ENCODE measurements around a stretch of chr22.

DNA sequence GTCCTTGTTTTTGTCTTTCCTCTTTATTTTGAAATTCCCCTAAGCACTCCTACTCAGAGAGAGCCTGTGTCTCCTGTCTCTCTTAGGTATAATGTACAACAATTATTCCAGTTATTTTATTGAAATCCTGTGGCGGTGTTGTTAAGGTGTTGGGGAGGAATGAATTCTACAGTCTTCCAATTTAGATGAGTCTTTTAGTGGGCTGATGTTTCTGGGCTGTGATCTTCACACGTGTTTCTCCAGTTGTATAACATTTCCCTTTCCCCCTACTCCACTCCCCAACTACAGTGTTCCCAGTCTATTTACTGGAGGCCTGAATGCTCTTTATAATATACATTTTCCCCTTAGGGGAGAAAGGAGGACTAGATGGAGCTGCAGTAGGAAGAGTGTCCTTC is 485.5 kb upstream of the ISX start:
- RRBS: no CpG with 5 or more reads among the region's 2 CpGs

DNA sequence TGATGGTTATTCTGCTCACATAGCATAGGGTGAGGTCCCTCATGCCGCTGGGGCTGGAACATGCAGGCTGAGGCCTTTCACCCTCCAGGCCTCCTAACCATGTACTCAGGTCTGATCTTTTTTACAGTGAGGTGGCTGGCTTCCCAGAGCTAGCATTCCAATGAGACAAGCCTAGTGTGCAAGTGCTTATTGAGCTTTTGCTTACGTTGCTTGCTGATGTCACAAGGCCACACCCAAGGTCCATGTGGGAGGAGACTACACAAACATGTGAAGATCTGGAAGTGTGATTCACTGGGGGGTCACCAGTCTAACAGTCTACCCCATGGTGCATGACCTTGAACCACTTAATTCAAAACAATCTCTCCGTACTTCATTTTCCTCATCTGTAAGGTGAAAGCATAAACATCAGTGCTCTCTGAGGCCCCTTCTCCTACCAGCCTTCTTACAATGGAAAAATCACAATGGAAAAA is 34.0 kb downstream of the ISX start:
- RRBS: no CpG with 5 or more reads among the region's 3 CpGs

- RRBS: no CpG with 5 or more reads among the region's 8 CpGs
These were observed 60.5 kb upstream of the RASD2 start for GRCh38 chr22:35480193-35480530.

DNA sequence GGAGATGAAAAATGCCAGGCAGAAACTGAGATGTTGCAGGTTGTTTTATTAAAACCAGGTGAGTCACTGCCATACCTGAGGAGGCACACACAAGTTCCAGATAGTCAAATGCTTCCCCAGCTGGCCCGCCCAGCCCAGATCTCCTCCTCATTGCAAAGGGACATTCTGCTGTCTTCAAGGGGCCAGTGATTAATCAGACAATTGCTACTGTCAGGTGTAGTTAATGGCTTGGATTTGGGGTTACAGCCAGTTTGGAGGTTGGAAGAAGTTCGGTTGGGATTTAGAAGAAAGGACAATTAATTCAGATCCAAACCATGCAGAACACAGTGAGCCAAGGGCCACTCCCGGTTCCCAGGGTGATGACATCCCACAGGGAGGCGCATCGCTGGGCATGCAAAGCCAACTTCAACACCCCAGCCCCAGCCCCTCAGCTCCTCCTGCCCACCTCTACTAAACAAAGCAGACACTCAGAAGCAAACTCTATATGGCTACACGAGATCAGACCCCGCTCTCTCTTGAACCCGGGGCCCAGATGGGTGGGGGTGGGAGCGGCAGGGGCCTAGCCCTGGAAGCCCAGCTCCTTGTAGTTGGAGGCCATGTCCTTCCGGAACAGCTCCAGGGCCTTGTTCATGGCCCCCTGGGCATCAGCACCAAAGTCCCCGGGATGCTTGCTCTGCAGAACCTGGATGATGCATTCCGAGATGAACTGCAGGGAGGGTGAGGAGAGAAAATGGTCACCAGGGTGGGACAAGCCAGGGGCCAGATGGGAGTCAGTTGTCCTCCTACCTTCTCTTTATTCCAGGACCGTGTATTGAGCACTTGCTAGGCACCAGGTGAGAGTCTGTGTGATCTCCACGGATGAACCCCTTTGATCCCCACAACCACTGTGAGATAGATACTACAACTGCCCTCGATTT is 10.1 kb downstream of the MB start:
- RRBS: 80% methylated on average over 4 of the region's 15 CpGs

GRCh38 chr22:35629635-35630302 is 12.6 kb upstream of the MB start:
- RRBS: no CpG with 5 or more reads among the region's 7 CpGs

GRCh38 chr22:35660268-35660703 is 12.0 kb downstream of the APOL6 start:
- RRBS: no CpG with 5 or more reads among the region's 2 CpGs

- RRBS: no CpG with 5 or more reads among the region's 2 CpGs
These were observed 20.0 kb downstream of the APOL5 start for GRCh38 chr22:35737697-35738027.

DNA sequence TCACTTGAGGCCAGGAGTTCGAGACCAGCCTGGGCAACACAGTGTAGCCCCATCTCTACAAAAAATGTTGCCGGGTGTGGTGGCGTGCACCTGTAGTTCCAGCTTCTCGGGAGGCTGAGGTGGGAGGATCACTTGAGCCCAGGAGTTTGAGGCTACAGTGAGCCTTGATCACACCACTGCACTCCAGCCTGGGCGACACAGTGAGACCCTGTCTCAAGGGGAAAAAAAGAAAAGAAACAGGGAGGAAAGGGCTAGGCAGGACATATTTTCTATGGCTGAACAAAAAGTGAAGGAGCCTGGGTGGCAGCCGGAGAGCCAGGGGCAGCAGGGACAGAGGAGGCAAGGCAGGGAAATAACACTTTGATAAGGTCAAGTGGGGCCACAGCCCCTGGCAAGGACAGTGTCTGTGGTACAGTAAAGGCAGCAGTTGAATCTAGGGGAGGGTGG is 20.4 kb downstream of the APOL5 start:
- RRBS: no CpG with 5 or more reads among the region's 6 CpGs

DNA sequence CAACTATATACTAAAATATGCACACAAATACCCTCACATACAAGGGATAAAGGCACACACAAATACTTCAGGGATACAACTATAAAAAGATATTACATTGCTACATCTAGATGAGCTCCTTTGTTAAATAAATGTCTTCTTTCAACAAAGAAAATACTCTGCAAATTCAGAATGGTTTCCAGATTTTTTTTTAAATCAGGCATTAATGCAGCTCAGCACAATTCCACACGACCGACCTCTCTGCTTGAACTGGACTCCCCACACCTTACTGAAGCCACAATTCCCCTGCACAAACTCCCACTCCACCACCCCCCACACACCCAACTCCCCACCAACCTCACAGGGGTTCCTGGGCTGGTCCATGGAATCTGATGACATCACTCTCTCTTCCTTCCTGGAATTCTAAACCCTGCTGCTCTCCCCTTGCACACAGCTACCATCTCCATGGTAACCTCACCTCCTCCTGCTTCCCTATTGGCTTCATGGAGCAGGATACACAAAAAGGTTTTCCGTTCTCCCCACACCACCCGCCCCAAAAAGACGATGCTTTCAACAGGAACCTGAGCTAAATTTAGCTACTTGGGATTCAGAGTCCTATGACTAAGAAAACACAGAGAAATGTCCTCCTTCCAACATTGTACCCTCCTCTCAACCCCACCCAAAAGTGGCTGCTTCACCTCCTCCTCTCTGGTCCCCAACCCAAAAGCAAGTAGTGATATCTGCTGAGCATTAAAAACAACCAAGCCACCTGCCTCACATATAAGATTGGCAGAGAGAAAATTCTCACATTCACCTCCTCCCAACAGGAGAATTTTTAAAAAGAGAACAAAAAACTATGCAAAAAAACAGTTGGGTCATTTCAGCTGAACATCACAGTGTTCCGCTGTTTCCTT is 67.2 kb downstream of the RBFOX2 start:
- RRBS: no CpG with 5 or more reads among the region's 6 CpGs

GRCh38 chr22:36140201-36141376 is 20.0 kb downstream of the APOL3 start:
- RRBS: no CpG with 5 or more reads among the region's 15 CpGs

- RRBS: 0% methylated on average over 1 of the region's 16 CpGs
These were observed 14.9 kb downstream of the APOL3 start for GRCh38 chr22:36145386-36146390.

GRCh38 chr22:36294748-36295202 is 41.8 kb downstream of the APOL1 start:
- RRBS: 100% methylated on average over 2 of the region's 12 CpGs

DNA sequence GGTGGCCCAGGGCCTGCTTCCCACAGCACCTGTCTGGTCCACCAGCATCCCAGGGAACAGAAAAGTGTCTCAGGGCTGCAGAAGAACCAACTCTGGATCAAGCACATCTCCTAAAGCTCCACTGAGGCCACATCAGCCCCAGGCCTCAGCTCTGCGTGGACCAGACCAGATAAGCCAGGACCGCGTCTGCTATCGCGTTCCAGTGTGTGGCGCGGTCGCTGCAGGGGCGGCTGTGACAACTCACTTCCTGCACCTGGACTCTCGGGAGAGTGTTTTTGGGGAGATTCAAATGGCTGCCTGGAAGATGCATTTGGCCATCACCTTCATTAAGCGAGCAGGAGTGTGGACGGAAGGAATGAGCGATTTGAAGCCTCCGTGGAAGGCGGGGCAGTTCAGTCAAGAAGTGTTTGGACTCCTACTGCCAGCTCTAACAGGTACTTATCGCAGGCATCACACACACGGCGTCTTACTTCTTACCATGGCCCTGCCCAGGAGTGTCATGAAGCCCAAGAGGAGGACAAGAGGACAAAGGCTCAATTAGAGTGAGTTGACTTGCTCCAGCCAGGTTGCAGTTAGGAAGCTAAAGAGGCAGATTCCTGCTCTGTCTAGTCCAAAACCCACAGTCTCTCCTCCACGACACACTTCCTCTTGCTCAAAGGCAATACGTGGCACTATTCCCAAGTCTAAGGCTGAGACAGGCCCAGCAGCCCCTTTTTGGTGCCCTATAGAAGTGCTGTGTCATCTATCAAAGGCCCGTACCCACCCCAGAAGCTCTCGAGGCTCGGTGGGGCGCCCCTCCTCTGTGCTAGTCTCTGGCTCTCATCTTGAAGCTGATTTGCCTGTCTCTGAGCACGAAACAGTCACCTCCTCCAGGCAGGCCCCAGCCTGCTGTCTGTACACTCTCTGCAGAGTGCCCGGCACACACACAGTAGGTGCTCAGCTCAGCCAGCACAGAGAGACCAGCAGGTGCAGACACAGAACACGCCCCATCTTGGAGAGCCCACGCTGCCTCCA is 53.1 kb downstream of the MYH9 start:
- RRBS: no CpG with 5 or more reads among the region's 28 CpGs

- RRBS: no CpG with 5 or more reads among the region's 7 CpGs
These were observed 49.1 kb downstream of the MYH9 start for GRCh38 chr22:36338719-36339105.

- RRBS: 56% methylated on average over 2 of the region's 5 CpGs
These were observed 1.9 kb downstream of the MYH9 start for GRCh38 chr22:36385850-36386297.

- RRBS: no CpG with 5 or more reads among the region's 3 CpGs
These were observed 11.6 kb upstream of the MYH9 start for GRCh38 chr22:36399461-36399761.

DNA sequence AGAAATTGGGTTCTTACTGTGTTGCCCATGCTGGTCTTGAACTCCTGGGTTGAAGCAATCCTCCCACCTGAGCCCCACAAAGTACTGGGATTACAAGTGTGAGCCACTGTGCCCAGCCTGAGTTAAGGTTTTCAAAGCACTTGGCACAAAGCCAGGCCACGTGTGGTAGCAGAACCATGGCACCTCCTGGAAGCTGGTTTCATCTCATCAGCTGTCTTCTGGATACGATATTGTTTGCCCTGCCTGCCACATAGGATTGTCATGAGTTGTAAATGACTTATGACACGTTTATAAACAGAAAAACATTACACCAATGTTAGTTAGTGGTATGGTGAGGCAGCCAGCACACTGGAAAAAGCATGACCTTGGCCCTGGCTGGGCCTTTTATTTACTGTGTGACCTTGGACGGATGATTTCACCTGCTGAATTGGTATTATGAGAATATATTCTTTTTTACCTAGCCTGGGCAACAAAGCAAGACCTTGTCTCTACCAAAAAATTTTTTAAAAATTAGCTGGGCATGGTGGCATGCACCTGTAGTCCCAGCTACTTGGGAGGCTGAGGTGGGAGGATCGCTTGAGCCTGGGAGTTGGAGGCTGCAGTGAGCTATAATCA is 23.8 kb upstream of the MYH9 start:
- RRBS: no CpG with 5 or more reads among the region's 5 CpGs

DNA sequence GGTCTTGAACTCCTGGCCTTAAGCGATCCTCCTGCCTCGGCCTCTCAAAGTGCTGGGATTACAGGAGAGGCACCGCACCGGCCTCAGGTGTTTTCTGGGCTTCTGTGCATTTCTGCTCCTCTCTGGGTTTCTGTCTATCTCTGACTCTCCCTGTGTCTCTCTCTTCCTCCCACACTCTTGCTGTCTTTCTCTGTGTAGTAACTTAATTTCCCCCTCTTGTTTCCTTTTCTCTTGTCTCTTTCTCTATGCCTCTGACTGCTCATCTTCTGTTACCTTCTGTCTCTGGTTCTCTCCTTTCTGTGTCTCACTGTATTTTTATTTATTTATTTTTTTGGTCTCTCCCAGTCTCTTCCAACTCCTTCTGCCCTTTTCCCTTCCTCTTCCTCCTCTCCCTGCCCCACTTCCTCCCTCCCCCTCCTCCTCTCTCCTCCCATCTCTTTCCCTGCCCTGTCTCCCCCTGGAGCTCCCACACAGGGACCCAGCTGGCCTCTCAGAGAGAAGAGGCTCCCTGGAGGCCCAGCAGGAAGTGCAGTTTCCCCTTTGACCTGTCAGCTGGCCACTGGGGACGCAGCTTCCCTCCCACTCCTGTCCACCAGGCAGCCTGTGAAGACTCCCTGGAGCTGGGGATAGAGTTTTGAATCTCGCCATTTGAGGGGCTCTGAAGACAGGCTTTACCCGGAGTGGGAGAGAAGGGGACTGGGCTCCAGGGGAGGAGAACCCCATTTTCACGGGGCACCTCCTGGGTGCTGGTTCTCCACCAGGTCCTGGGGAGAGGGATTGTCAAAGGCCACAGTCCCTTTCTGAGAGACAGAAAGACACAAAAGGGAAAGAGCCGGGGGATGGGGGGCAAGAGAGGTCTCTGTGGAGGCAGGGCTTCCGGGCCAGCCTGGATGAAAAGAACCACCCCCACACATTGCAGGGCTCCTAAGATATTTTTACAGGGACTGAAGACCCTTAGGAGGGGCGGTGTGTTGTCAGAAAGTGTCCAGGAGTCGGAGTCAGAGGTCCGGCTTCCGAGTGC is 38.4 kb upstream of the MYH9 start:
- RRBS: 40% methylated on average over 1 of the region's 14 CpGs

DNA sequence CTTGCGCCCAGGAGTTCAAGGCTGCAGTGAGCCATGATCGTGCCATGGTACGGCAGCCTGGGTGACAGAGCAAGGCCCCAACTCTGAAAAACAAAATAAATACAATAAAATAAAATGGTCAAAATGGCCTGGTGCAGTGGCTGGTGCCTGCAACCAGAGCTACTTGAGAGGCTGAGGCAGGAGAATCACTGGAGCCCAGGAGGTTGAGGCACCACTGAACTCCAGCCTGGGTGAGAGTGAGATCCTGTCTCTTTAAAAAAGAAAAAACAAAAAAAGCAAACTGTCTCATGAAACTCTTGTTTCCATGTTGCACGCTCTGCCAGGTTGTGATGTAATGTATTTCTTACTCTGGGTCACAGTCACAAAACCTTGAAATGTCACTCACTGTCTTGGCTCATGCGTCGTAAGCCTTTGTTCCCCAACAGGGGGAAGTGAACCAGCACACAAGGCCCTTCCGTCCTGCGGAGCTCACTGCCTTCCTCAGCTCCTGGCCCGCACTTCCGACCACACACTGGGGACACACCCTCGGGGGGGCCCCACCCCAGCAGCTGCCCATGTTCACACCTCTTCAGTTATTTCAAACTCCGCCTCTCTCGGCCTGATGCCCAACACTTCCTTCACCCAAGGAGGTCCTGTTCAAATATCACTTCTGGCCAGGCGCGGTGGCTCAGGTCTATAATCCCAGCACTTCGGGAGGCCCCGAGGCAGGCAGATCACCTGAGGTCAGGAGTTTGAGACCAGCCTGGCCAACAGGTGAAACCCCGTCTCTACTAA is 29.8 kb downstream of the TXN2 start:
- RRBS: no CpG with 5 or more reads among the region's 18 CpGs

- RRBS: no CpG with 5 or more reads among the region's 7 CpGs
These were observed 6.6 kb downstream of the TXN2 start for GRCh38 chr22:36474802-36475199.